ENCODE measurements around the genes CMPK1 and TRABD2B.

DNA sequence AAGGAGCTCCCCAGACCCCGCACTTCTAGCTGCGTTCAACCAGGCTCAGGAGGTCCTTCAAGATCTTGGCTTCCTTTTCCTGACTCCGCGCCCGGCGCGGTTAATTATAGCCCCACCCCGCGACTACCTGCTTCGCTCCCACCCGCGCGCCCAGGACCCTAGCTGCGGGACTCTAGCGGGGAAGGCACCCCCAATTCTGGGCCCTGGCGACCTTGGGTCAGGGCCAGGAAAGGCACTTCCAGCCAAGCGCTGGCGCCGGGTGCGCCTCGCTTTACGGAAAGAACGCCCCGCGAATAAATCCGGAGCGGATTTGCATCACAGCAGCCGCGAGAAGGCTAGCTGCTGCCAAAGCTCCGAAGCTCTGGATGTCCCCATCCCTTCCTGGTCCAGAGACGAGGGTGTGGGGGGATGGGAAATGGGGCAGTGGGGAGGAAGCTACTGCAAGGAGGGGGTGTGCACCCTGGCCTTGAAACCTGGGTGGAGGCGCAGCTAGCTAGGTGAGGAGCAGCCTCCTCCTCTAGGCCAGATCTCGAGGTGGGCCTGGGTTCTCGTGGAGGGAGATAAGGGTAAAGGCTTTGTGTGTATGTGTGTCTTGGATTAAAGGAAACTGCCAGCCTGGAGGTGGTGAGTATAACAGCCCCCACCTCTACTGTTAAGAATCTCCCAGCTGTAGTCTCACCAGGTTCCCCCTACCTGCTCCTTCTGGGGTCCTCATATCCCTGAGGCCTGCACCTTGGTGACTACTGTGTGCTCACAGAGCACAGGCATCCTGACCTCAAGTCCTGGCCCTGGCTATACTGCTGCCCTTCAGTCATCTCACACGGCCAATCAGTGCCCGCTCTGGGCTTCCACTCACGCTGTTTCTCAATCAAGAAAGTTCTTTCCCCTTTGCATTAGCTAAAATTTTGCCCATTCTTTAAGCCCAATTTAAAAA lies 7.7 kb upstream of the TSPAN1 start:
- PRO-cap, result no peak

DNA sequence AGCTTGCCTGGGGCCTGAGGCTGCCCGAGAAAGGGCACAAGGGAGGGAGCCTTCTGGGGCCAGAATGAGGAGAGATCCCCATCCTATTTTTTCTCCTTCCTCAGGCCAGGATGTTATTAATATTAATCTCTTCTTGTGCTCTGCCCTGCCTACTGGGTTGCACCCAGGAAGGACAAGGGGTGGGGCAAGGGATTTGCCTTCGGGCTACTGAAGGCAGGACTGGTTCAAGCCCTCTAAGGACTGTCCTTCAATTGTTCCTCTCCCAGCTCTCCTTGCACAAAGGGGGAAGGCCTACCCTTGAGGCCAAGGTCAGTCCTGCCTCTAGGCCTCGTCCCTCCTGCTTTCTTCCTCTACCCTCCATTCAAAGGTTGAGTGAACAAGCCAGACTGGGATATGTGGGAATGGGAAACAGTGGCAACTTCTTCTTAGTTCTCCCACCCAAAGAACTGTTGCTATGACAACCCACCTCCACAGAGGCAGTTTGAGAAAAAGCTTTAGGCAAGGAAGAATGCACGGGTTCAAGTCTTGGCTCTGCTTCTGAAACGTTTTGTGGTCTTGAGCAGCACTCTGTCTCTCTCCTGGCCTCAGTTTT lies 2.6 kb downstream of the LURAP1 start:
- PRO-cap, result unidirectional peak, minus-strand start at position 98 of the sequence

DNA sequence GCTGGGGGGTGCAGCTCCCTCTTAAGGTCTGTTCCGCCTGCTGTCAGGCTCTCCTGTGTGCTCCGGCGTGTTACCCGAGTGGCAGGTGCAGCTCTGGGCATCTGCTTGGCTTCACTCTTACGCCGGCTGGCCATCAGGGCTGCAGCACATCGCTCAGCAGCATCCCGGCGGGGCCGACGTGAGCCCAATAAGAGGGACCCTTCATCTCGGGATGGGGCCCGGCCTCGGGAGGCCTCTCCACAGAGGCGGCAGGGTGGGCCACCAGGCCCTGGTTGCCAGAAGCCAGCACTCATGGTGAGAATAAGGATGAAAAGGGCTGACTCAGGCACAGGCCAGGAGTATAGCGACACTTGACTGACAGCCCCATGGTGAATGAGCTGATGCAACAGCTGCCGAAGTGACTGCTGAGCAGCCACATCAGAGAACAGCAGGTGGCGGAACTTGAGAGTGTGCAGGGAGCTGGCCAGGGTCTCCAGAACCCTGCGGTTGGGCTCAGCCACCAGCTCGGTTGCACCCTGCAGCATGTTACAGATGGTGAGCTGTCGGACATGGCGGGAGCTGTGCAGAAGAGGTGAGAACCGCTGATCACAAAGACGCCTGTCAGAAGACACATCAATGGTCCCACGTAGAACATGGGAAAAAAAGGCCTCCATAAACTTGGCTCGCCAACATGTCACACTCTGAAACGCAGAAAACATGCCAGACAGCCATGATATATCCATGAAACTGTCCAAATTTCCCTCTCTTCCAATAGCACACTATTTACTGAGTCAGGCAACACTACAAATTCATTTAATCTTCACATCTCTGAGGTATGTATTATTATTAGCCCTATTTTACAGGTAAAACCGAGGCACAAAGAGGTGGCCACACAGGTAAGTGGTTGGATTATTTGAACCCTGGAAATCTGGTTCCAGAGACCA lies 17.3 kb downstream of the LRRC41 start:
- PRO-cap, result no peak

- PRO-cap, result no peak
Observed at GRCh38 chr1:46400411-46400811, 6.3 kb downstream of the FAAH start.

GRCh38 chr1:46422297-46422923 lies 28.3 kb downstream of the FAAH start:
- PRO-cap, result no peak

DNA sequence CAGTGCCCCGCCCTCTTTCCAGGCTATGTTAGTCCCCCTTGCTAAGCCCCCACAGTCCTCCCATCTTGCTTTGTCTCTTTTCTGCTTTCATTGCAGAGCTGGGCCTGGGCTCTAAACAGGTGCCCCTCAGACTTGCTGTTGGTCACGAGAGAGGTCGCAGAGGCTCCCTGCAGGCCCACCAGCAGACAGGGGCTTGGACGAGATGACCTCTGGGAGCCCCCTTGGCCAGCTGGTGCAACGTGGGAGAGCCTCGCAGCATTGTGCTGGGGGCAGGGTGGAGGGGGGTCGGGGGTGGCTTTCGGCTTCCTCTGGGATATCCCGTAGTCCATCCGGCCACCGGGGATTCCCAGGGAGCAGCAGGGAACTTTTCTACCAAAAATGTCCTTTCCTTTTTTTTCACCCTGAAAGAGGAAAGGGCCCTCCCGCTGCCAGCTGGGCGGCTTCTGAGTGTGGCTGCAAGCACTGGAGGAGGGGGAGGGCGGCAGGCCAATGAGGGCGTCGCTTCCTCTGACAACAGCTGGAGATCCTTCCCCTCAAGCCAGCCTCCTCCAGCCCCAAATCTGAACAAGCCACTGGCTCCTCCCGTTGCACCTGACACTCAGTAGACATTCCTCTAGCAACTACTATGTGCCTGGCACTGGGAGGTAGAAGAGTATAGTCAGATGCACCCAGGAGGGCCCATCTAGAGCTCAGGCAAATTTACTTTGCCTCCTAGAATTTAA lies 2.9 kb downstream of the MOB3C start:
- PRO-cap, result no peak

DNA sequence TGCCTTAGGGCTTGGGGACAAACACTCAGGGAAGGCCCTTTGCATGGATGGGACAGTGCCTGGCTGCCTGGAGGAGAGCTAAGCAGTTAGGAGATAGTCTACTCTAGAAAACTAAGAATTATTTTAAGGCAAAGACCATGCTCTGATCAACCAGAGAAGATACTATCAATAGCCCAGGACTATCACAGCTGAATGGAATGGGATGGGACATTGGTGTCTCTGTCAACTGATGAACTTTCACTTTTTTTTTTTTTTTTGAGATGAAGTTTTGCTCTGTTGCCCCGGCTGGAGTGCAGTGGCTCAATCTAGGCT lies 308 bp downstream of the TEX38 start:
- PRO-cap, result no peak

DNA sequence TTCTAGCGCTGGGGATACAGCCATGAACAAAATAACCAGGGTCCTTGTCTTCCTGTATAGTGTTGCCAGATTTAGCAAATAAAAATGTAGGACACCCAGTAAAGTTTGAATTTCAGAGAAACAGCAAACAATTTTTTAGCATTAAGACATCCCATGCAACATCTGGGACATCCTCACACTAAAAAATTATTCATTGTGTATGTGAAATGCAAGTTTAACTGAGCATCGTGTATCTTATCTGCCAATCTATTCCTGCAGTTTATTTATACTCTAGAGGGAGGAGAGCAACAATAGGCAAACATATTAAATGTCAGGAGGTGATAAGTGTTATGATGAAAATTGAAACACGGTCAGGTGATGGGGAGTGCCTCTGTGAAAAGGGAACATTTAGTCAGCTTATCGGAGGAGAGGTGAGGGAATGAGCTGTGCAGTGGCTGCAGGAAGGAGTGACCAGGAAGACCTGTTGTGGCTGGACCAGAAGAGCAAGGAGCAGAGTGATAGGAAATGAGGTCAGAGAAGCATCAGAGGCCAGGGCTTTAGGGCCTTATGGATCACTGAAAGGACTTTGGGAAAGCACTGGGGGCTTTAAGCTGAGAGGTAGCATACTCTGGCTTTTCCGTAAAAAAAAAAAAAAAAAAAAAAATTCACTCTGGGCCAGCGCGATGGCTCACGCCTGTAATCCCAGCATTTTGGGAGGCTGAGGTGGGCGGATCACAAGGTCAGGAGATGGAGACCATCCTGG lies 815 bp upstream of the EFCAB14 start:
- PRO-cap, result no peak

- PRO-cap, result no peak
Observed at GRCh38 chr1:46927735-46928230, 13.5 kb downstream of the CYP4A11 start.

GRCh38 chr1:47003950-47004445 lies 19.5 kb upstream of the CYP4X1 start:
- PRO-cap, result no peak

- PRO-cap, result no peak
Observed at GRCh38 chr1:47139051-47139320, 1.7 kb downstream of the CYP4A22 start.

GRCh38 chr1:47333420-47334406 lies at the start of gene CMPK1:
Gene CMPK1, plus strand, starts transcription at chr1:47333790.
- PRO-cap, result bidirectional peak, plus-strand start at chr1:47333824, minus-strand start at chr1:47333796; bidirectional peak, plus-strand start at chr1:47334298, minus-strand start at chr1:47334206

GRCh38 chr1:47507851-47508966 lies 70.4 kb downstream of the FOXD2 start:
- PRO-cap, result bidirectional peak, plus-strand start at chr1:47508414, minus-strand start at chr1:47508221

GRCh38 chr1:47508967-47509671 lies 71.3 kb downstream of the FOXD2 start:
- PRO-cap, result no peak

DNA sequence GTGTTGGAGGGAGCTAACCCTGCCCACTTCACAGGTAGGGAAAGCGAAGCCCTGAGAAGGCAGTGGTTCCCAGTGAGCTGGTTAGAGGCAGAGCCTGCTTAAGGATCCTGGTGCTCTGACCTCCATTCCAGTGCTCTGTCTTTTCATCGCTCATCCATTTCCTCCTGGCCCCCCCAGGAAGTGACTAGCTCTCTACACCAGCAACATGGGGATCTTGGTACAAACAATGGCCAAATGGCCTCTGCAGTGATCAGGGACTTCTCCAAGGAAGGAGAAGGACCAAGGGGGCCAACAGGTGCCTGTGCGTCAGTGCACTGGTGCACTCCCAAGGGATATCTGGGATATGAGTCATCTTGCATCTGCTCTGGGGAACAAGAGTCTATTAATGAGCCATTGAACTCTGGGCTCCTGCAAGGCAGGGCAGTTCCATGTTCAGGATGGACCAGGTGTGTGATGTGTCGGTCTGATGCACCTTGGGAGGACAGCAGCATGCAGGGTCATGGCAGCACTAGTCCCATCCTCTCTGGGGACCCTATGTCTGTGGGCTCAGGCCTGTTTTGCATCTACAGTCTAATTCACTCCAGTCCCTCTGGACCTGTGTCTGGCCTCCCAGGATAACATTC lies 125.4 kb downstream of the TRABD2B start:
- PRO-cap, result no peak

DNA sequence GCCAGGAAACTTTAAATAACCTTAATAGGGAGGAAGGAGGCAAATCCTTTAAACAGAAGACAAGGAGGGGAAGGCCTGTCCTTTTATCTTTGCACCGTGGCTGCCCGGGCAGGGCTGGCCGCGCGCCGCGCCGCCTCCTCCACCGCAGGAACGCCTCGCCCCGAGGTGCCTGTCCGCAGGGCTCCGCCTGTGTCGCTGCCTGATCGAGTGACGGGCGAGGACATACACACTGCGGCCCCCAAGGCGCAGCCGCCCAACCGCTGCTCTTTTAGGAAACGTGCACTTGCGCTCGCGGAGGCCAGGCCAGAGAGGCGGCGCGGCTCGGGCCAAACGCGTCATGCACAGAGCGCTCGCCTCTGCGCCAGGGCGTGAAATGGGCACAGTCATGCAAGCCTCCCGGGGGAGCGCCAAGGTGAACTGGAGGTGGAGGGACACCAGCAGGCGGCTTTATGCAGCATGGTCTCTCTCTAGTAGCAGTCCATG lies 13.0 kb downstream of the TRABD2B start:
- PRO-cap, result bidirectional peak, plus-strand start at position 306 of the sequence, minus-strand start at position 197 of the sequence

DNA sequence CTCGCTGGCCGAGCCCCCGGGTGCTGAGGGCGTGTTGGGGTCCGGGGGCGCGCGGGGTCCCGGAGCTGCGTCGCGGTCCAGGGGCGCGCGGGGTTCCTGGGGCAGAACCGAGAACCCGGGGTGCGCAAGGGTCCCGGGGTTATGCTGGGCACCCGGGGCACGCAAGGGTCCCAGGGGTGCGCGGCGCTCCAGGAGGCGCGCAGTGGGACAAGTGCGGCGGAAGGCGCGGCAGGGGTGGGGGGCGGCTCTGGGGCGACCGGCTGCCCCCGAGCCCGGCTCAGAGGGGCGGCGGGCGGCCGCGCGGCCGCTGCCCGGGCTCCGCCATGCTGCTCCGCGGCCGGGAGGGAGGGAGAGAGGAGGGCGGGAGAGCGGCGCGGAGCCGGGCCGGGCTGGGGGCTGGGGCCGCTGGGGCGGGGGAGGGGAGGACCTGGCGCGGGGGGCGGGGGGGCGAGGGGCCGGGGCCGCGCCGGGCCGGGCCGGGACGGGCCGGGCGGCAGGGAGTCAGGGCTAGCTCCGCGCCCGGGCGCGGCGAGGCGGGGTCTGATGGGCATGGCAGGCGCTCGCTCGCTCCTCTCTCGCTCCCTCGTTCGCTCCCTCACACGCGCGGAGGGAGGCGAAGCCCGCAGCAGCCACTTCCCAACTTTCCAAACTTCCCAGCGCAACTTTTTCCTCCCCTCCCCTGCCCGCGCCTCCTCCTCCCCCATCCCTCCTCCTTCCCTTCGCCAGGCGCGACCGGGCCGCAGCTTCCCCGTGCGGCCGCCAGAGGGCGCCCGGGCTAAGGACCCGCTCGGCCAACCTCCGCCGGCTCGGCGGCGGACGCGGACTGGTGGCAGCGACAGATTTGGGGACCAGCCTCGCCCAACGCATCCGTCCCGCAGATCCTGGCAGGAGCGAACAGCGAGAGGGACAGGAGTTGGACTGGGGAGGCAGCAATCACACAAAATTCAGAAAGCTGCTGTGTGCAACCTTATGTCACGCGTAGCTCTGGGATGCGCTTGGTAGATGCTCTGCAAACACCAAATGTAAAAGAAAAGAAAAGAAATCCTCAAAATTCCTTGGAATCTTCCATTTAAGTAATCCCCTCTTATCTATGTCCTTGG lies at the start of gene TRABD2B:
TSS of gene TRABD2B (minus strand) at position 356 of the 1,100 bp plus-strand sequence.
- PRO-cap, result bidirectional peak, plus-strand start at position 469 of the sequence, minus-strand start at position 325 of the sequence; unidirectional peak, minus-strand start at position 644 of the sequence

GRCh38 chr1:48230315-48230956 lies 7.9 kb downstream of the SLC5A9 start:
- PRO-cap, result no peak

GRCh38 chr1:48677397-48677891 lies 99.2 kb downstream of the BEND5 start:
- PRO-cap, result no peak

- PRO-cap, result no peak
Observed at GRCh38 chr1:49282760-49283261, 506.1 kb upstream of the BEND5 start.

All from anterior vena cava (tissue), 1 donor.